ENCODE results near the gene C9orf50.

GRCh38 chr9:129107612-129108350 lies 2.8 kb downstream of the CRAT start:
- PRO-cap, 2 experiments = no peak in any of the 2 experiments

DNA sequence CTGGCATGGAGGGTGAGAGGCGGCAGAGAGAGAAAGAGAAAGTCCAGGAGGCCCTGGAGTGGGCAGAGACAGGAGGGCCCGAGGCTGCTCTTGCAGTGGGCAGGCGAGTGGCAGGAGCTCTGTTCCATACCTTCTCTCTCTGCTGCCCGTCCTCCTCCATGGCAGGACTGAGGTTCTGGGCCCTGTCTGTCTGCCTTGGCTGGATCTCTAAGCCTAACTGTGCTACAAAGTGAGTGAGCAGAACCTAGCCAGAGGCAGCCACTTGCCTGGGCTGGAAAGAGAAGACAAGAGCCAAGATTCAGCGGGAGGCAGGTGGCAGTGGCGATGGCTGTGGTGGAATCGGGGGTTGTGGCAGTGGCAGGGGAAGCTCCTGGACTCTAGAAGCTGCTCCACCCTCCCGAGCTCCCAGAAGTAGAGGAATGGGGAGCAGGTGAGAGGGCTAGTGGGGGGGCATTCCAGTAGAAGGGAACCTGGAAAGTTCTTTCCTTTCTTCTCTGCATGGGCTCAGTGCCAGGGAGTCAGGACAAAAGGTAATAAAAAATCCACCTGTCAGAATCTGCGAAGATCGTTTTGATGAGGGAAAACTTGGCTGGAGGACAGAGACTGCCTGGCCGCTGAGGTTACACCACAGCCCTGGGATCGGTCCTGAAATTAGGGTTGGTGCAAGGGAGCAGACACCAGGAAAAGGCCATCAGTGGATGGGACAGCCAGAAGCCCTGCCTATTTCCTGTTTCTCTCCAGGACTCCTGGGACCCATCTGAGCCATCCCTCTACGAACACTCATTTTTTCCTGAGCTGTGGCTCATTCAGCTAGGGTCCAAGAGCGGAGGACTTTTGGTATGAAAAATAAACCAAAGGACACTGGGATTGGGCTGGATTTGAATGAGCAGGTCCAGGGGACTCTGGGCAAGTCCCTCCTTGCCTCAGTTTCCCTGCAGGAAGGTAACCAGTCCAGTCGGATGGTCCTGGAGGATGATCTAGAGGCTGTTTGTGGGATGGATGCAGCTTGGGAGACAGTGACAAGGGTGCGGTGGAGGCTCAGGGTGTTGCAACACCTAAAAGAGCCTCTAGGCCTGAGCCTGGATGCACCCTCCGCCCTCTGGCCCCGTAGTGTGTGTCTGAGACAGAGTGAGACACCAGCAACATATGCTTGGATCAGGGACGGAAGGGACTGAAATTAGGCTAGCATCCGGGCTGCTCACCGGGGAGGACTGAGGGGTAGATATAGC lies 1.5 kb downstream of the CRAT start:
- PRO-cap, 2 experiments = no peak in any of the 2 experiments

GRCh38 chr9:129271142-129271445 lies 93.0 kb upstream of the IER5L start:
- PRO-cap, 2 experiments = no peak in any of the 2 experiments

GRCh38 chr9:129404977-129405465 lies 215.9 kb downstream of the C9orf50 start:
- PRO-cap, 2 experiments = no peak in any of the 2 experiments

DNA sequence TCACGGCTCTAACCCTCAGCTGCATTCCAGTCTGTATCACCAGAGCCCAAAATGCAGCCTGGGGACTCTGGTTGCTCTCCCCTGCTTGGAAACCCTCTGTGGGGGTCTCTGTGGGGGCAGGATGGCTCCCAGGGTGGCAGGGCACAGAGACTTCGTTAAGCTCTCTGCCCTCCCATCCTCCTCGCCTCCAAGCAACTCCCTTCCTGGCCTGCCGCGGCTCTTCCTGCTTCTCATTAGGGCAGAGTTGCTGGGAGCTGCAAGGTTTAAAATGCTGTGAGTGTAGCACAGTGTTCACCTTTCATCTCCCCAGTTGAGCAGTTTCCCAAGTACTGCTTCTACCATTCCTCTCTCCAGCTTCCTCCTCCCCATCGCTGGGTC lies 188.6 kb downstream of the C9orf50 start:
- PRO-cap, 2 experiments = no peak in any of the 2 experiments

DNA sequence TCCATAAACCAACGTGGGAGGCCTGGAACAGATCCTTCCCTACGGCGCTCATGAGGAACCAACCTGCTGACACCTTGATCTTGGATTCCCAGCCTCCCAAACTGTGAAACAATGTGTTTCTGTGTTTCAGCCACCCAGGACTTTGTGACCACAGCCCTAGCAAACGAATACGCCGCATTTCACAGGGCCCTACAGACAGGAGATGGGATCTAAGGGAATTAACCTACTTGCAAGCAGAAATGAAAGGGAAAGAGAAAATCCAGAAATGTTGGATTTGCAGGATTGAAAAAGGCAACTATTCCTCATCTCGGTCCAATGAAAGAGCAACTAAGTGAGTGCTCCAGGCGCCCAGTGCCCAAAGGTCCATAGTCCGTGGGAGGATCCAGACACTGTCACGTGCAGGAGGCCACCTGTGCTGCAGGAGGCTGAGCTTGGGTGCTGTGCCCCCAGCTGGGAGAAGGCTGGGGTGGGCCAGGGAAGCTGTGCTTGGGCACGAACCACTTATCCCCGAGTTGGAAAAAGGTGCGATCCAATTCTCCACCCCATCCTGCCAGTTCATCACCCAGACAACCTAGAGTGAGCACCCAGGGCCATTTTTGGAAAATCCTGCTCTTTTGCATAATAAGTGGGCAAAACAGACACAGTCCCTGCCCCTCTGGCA lies 178.0 kb downstream of the C9orf50 start:
- PRO-cap, 2 experiments = no peak in any of the 2 experiments

- PRO-cap, 2 experiments = peak in 2 of 2 experiments; most common plus-strand start chr9:129447465 (in 2)
Observed at GRCh38 chr9:129447068-129447728, 173.7 kb downstream of the C9orf50 start.

DNA sequence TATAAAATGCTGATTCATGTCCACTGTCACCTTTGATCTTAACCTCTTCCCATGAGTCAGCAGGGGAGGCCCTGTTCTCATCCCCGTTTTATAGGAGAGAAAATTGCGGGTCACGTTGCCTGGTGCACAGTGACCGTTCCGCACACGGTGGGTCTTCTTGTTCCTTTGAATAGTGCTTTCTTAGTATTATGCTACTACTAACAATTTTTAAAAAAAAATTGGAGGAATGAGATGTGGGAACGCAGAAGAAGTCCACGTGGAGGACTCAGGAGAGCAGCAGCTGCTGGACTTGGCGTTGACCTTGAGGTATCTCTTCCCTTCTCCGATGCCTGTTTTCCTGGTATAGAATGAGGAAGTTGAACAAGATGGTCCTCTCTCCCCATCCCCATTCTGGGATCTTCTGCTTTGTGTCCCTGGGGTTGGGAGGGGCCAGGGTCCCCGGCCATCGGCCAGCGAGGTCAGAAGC lies 144.0 kb downstream of the C9orf50 start:
- PRO-cap, 2 experiments = no peak in any of the 2 experiments

- PRO-cap, 2 experiments = no peak in any of the 2 experiments
Observed at GRCh38 chr9:129558607-129559597, 62.0 kb downstream of the C9orf50 start.

DNA sequence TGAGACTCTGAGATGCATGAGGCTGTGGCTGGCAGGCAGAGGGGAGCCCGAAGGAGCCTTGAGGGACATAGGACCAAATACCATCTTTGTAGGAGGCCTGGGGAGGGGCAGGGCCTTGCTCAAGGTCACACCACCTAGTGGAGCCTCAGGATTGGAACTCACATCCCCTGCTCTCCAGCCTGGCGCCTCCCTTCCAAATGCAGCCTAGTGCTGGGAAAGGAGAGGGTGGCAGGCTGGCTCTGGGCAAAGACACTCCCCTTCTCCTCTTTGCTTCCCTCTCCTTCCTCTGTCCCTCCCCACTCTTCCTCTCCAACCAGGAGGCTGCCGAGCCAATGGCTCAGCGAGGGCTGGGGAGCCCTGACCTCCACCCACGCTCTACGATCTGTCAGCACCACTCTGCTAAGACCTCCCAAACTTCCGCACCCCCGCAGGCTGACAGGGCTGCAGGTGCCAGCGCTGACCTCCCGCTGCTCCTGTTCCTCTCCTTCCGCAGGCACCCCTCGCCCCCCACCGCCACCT lies 53.0 kb downstream of the C9orf50 start:
- PRO-cap, 2 experiments = peak in 1 of 2 experiments; most common plus-strand start position 394 of the sequence (in 1); most common minus-strand start position 198 of the sequence (in 1)

DNA sequence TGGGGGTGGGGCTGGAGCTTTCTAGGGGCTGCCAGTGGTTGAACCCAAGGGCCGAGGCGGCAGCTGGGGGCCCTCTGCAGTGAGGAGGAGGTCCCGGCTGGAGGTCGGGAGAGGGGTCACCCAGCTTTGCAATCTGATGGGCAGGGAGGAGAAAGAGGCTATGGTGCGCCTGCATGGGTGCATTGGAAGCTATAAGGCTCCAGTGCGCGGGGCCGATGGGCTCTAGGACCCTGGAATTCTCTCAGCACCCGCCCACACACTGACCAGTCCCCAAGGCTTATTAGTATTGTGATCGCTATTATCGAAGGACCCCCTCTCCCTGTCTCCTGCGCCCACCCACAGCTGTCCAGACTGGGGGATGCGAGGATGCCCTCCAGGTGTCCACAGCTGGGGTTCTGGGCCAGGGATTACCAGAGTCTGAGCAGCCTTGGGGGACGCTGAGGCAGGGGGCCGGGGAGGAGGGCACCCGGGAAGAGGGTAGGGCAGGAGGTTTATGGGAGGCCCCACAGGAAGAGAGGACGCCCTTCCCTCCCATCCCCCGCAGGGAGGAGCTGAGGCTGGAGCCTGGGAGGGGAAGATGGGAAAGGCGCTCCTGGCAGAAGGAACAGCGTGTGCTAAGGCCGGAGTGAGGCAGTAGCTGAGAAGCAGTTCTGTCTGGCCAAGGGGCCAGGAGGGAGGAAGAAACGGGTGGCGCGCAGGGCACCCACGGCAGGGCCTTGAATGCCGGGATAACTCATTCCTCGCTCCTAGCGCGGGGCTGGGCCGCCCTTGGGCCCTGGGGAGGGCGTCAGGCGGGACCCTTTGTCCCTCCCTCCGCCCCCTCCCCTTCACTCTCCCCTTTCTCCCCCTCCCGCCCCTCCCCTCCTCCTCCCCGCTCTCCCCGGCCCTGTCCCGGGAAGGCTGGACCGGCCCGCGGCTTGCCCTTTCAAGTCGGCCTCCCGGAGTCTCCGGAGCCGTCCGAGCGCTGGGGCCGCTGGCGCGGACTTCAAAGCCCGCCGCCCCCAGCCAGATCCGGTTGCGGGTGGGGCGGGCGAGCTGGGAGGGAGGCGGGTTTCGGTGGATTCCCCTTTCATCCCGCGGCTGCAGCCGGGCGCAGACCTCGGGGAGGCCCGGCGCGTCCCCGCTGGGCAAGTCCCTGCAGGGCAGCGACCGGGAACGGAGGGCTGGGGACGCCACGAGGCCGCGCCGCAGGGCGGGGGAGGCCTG lies 24.0 kb downstream of the C9orf50 start:
- PRO-cap, 2 experiments = peak in 2 of 2 experiments; most common plus-strand start position 283 of the sequence (in 2); most common minus-strand start position 455 of the sequence (in 1)

- PRO-cap, 2 experiments = no peak in any of the 2 experiments
Observed at GRCh38 chr9:129606466-129606944, 14.4 kb downstream of the C9orf50 start.

DNA sequence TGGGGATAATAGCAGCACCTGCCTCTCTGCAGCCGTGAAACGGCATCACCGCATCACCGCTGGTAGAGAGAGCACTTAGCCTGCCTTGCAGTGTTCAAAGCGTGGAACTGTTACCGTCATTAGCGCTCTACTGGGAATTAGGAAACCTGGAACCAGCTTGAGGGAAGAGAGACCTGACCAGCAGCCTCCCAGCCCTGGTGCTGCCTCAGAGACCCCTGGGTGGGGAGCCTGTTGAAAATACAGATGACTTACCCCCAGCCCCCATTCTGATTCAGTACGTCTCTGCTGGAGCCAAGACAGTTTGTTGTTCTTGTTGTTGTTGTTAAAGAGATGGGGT lies at the start of gene C9orf50:
C9orf50 (minus strand) TSS at position 68 of the 337 bp plus-strand sequence.
- PRO-cap, 2 experiments = no peak in any of the 2 experiments

DNA sequence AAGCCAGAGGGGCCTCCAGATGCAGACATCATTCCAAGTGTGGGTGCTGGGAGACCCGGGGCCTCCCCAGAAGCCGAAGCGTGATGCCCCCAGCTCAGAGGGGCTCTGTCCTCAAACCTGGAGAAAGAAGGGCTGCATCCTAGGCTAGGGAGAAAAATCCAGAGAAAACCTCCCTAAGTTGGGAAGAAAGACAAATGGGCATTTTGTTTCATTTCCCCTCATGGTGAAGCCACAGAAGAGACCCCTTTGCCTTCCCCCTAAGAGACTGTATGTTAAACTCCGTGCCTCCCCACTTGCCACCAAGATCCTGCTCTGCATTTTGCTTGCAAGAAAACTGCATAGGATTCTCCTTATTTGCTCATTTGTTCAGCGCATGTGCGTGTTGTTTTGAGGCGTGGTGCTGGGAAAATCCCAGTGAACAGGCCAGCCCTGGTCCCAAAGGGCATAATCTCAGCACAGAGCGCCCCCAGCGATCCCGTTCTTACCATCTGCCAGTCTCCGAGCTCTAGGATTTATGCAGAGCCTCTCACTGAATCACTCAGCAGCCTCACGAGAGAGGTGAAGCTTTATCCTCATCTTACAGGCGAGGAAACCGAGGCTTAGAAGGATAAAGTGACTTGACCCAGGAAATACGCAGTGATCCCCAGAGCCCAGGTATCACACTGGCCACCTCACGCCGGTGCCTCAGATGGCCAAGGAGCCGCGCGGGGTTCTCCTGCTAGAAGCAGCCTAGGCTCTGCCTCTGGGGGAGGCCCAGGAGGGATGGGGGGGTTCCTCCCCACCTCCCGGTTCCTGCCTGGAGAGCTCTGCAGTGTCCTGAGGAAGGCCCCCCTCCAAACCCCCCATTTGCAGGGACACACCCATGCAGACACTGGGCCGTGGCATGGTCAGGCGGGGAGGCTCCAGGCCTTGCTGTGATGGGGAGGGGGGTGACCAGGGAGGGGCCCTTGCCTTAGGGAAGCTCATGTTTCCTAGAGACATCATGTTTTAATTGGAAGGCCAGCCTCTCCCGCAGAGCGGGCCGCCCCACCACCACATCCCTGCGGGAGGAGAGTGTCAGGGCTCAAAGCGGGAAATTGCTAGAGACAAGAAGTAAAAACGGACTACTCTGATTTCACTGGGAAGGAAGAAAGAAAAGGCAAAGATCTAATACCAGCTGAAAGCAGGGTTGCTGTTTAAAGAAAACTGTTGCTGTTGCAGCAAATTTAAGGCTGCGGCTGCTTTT lies 11.7 kb downstream of the PRRX2 start:
- PRO-cap, 2 experiments = no peak in any of the 2 experiments

- PRO-cap, 2 experiments = no peak in any of the 2 experiments
Observed at GRCh38 chr9:129702538-129703157, 37.2 kb downstream of the PRRX2 start.

DNA sequence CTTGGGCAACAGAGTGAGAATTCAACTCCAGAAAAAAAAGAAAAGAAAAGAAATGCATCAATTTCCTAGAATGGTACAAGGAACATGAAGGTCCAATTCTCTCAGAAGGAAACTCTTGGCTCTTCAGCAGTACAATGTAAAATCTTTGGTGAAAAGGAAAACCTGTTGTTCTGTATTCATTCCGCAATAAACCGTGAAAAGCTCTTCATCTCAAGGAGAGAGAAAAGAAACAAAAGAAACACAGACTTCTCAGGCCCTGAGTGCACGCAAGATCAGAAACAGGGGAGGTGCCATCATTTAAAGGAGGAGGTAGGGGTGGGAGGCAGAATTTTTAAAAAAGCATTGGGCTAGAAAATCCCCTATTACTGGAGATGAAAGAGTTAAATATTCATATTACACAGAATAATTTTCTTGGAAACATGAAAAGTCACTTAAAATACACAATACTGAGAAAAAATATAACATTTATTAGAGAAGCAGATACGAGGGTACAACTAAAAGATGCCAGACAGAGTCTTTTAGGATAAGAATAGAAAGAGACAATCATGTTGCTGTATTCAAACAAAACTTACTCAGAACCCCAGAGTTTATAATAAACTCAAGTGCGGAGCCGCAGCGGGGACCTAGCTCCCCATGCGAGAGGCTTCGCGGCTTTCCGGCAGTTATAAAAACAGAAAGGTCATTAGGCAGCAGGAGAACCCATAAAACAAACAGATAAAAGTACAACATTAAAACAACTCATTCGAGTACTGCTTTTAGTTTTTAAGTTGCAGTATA lies 56.4 kb downstream of the USP20 start:
- PRO-cap, 2 experiments = no peak in any of the 2 experiments

DNA sequence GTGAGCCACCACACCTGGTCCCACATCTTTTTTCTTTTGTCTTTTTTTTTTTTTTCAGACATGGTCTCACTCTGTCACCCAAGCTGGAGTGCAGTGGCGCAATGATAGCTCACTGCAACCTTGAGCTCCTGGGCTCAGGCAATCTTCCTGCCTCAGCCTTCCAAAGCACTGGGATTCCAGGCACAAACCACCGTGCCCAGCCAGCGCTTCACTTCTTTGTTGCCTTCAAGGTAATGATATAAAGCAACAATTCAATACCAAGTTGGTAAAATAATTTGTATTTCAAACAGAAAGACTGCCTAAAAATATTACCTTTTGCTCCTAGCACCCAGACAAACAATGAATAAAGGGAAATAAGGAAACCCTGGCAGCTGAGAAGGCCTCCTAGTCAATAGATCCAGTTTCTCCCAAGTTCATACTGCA lies 78.9 kb downstream of the USP20 start:
- PRO-cap, 2 experiments = no peak in any of the 2 experiments

GRCh38 chr9:129962686-129963720 lies 80.0 kb downstream of the FNBP1 start:
- PRO-cap, 2 experiments = peak in 2 of 2 experiments; most common minus-strand start chr9:129963178 (in 1)

- PRO-cap, 2 experiments = no peak in any of the 2 experiments
Observed at GRCh38 chr9:129978392-129978681, 64.7 kb downstream of the FNBP1 start.

DNA sequence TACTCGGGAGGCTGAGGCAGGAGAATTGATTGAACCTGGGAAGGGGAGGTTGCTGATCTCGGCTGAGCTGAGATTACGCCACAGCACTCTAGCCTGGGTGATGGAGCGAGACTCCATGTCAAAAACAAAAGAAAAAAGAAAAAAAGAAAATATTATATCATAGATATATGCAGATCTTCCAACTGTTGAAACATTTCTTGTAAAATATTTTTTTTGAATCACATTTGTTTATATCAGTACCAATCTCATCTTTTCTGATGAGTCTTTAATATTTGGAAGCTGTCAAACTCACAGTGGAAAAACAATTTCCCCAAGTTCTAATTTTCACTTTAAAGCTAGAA lies 42.6 kb downstream of the FNBP1 start:
- PRO-cap, 2 experiments = no peak in any of the 2 experiments

Measured in right ventricle myocardium (tissue), 1 donor.